Pericardium (tissue), 1 donor: ENCODE measurements around a stretch of chr3.

DNA sequence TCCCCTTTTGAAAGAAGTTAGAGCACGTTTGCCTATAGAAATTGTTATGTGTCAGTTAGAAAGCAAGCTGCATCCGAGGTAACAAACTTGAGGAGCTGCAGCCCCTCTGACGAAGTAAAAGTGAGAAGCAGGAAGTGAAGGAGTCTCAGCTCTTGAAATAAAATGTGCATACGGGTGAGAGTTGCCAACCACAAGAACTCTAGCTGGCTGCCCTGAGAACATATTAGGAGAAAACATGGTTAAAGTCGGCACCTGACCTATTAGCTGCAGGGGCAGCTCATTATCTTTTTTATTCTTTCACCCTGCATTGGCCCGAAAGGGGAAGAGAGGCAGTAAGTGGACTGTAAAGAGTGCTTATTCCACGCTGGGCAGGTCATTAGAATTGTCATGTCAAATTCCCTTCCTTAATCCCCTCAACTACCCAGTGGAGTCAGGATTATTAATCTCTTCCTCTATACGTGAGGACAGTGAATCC, 205.3 kb downstream of the LPP start:
- RRBS = no CpG with 5 or more reads among the region's 8 CpGs

DNA sequence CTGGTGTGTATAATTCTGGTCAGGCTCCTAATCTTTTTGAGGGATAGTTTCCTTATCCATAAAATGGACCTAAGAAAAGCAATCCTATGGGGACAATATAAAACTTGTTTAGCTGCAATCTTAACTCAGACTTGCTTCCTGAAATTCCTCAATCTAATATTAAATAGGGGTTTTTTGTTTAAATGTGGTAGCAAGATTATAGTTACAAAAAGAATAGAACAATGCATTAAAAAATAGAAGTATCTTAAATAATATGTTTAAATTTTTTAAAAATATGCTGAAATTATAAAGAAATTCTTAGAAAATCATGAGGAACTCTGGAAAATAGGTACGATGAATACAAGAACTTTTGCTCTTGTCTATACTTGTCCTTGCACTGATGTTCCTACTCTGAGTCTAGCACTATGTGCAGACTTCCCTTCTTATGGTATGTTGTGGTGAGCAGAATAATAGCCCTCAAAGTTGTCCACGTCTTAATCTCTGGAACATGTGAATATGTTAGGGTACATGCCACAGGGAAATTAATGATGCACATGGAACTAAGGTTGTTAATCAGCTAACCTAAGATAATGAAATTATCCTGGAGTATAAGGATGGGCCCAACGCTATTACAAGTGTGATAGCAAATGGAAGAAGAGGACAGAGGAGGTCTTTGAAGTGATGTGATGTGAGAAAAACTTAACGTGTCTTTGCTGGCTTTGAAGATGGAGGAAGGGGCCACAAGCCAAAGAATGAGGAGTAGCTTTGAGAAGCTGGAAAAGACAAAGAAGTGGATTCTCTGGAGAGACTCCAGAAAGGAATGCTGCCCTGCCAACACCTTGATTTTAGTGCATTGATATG, 313.3 kb downstream of the LPP start:
- RRBS = no CpG with 5 or more reads among the region's 4 CpGs

GRCh38 chr3:188608985-188609344, 455.0 kb downstream of the LPP start:
- RRBS = no CpG with 5 or more reads among the region's 4 CpGs

GRCh38 chr3:188630442-188630942, 476.5 kb downstream of the LPP start:
- RRBS = no CpG with 5 or more reads among the region's 2 CpGs

DNA sequence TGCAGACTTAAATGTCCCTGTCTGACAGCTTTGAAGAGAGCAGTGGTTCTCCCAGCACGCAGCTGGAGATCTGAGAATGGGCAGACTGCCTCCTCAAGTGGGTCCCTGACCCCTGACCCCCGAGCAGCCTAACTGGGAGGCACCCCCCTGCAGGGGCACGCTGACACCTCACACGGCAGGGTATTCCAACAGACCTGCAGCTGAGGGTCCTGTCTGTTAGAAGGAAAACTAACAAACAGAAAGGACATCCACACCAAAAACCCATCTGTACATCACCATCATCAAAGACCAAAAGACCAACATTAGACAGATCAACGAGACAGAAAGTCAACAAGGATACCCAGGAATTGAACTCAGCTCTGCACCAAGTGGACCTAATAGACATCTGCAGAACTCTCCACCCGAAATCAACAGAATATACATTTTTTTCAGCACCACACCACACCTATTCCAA, 482.7 kb downstream of the LPP start:
- RRBS = no CpG with 5 or more reads among the region's 6 CpGs

DNA sequence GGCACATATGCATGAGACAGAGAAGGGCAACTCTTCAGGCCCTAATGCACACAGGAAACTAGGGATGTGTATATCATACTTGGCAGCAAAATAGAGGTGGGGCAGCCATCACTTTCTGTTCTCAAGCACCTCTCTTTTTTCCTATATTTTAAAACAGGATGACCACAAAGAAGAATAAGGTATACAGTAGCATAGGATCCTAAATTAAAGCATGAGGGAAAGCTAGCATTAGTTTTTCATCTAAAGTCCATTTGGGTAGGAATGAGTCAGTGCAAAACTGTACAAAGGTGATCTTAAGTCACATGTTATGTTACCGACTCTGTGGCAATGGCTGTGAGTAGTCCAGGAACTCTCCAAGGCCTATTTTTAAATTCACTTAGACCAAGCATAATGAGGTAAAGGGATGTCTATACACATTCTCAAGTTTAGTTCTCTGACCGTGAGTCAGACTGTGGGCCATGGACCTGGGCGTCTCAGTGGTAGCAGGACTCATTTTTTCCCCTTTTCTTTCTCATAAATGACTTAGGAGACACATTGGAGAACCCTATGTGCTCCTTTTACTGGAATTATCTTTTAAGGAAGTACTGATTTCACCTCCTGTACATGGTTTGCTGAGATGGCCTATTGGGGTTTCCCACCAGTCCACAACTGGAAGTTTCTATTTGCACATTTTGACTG, 488.8 kb upstream of the TPRG1 start:
- RRBS = no CpG with 5 or more reads among the region's 3 CpGs

- RRBS = 35% methylated on average over 1 of the region's 7 CpGs
Observed at GRCh38 chr3:188780146-188781252, 391.3 kb upstream of the TPRG1 start.

DNA sequence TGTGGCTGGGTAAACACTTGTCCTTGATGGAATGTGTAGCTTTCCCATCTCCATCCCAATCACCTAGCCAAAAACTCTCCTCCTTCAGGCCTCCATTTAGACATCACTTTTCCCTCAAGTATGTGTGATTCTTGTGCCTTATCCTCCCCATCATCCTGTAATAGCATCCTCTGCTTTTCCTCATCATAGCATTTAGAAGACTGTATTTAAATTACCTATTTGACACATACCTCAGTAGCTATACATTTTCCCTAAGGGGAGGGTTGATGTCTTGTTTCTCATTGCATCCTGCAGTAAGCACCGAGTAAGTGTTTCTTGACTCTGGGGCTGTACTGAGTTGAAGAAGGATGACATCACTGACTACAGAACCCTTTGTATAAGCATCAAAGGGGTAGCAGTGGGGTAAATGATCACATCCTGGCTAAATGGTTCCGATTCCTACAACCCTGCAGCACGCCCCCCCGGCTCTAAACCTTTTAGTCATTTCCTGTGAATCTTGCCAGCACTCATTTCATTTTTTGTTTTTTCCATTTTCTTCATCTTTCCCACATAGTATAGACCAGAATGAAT, 383.4 kb upstream of the TPRG1 start:
- RRBS = no CpG with 5 or more reads among the region's 4 CpGs

- RRBS = no CpG with 5 or more reads among the region's 33 CpGs
Observed at GRCh38 chr3:188947356-188947887, 224.3 kb upstream of the TPRG1 start.

GRCh38 chr3:188948621-188949698, 222.8 kb upstream of the TPRG1 start:
- RRBS = no CpG with 5 or more reads among the region's 10 CpGs

DNA sequence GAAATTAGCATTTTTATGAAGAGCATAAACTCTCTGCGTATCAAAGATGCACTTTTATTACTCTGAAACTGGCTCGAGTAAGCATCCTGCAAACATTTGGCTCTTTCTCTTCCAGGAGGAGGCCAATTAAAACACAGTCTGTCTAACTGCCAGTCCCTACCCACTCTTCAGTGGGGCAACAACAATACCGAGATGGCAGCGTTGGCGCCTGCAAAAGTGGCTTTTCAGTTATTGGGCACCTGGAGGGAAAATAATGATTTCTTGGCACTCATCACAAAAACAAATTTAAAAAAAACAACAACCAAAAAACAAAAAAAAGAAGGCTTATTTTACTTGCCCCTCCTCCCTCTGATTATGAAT, 192.4 kb upstream of the TPRG1 start:
- RRBS = no CpG with 5 or more reads among the region's 5 CpGs

- RRBS = 57% methylated on average over 3 of the region's 10 CpGs
Observed at GRCh38 chr3:189099631-189100291, 72.0 kb upstream of the TPRG1 start.

DNA sequence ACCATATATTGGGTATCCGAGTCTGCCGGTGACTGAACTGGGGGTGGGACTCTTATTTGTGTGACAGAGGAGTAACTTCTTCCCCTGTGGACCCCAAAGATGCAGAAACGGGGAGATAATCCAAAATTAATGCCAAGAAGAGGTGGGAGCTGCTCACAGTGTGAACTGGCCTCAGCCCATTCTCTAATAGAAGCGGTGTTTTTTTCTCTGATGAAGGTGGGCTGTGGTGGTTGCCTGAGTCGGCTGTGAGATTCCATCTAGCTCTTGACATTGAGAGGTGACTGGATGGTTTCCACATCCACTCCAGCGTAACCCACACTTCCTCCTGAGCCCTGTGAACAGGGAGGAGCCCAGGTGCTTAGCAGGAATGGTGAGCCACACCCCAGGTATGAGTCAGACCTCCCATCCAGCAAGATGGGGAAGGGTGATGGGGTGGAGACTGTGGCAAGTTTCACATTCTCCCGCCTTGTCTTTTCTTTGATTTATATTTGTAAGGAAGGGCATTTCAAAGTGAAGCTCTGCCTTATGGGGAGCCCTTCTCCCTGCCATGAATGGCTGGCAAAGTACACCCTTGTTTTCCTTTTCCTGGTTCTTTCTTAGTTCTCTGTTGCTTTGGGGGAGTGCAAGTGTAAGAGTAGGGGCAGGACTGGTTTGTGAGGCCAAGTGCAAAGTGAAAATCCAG, 4.8 kb upstream of the TPRG1 start:
- RRBS = no CpG with 5 or more reads among the region's 7 CpGs

DNA sequence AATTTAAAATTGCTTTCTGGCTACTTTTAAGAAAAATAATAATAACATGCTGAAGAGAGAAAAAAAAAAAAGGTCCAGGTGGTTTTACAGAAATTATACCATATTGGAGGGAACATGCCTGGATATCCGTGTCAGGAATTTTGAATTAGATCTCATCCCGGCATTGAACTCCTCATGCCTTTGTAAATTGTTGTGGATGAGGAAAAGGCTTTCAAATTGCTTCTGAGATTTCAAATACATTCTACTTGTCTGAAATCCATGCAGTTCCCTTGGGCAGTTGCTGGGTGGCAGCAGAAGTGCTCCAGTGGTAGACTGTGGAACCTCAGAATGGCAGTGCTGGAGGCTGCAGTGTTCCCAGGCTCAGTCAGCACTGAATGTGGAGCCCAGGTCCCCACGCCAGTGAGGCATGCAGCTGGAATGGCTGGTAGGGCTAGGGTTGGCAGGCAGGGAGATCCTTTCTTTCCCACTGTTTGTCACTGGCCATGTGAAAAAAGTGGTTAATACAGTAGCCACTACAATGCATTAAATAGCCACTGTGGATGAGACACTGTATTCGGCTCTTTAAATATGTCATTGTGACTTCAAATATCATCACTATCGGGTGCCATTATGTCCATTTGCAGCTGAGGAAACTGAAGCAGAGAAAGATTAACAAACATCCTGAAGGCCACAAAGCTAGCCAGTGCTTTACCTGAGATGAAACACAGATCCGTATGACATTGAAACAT, 98.5 kb downstream of the TPRG1 start:
- RRBS = no CpG with 5 or more reads among the region's 6 CpGs

GRCh38 chr3:189316273-189316820, 144.6 kb downstream of the TPRG1 start:
- RRBS = no CpG with 5 or more reads among the region's 4 CpGs

DNA sequence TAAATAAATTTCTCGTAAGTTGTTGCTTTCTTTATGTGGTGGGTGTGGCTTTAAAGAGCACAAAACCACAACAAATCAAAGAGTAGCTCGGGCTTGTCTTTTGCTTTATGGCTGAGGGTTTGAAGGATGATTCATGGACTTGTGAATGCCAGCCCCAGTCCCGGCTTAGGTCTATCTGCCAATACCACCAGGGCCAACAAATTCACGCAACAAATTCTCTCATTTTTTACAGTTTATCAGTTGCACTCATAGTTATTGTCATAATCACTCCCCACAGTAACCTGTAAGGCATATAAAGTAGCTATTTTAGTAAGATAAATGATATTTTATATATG, 184.2 kb downstream of the TPRG1 start:
- RRBS = no CpG with 5 or more reads among the region's 4 CpGs

DNA sequence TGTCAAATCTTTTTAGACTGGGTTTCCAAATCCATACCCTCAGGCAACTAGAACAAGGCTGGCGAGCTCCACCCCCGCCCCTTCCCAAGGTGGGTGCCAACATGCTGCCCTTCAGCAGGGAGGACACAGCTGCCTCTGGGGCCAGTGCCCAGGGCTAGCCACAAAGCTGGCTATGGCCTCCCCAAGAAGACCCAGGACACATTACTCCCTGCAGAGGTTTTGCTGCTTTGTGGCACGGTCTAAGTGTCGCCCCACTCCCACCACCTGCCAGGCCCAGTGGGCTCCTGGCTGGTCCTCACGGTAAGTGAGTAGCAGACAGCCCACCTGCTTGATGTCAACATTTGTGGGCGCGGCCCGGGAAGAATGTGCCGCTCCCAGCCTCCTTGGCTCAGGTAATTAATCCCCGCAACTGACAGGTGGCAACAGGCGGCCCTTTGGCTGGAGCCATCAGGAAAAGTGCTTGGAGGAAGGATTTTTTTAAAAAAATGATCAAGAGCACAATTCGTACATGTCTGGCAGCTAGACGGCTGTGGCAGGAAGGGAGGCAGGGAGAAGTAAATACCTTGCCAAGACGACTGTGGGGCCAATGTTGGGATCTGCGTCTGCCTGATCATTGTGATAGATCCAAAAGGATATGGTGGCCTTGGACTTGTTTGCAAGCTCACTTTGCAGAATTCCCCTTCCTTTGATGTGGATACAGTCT, 212.0 kb downstream of the TP63 start:
- RRBS = no CpG with 5 or more reads among the region's 15 CpGs

GRCh38 chr3:189944322-189945223, 176.1 kb downstream of the P3H2 start:
- RRBS = no CpG with 5 or more reads among the region's 14 CpGs

DNA sequence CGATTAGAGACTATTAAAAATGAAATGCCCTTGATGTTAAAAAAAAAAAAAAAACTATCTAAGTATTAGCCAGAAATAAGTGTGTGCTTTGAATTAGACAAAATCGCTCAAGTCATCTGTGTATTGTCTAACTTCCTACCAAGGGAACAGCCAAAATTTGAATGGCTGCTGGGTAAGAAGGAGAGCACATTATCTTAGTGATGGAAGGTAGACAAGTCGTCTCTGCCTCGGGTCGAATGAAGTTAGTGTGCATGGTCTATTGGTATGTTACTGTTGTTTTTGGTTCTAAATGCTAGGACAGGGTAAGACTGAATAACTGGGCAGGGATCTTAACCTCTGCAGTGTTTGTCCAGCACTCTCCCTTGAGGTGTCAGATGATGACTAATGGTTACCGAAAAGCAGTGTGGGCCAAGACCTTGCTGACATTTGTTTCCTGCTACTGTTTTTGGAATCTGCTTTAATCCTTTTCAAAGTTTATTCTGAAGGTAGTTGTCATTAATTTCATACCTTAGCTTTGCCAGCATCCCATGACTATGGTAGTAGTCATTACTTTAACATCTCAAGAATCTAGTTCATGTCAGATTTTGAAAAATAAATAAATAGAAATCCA, 117.1 kb downstream of the P3H2 start:
- RRBS = no CpG with 5 or more reads among the region's 6 CpGs

- RRBS = no CpG with 5 or more reads among the region's 3 CpGs
Observed at GRCh38 chr3:190062108-190062782, 58.5 kb downstream of the P3H2 start.